H9 (cell line): Measurements from ENCODE around the genes SYT13 and CKAP5.

DNA sequence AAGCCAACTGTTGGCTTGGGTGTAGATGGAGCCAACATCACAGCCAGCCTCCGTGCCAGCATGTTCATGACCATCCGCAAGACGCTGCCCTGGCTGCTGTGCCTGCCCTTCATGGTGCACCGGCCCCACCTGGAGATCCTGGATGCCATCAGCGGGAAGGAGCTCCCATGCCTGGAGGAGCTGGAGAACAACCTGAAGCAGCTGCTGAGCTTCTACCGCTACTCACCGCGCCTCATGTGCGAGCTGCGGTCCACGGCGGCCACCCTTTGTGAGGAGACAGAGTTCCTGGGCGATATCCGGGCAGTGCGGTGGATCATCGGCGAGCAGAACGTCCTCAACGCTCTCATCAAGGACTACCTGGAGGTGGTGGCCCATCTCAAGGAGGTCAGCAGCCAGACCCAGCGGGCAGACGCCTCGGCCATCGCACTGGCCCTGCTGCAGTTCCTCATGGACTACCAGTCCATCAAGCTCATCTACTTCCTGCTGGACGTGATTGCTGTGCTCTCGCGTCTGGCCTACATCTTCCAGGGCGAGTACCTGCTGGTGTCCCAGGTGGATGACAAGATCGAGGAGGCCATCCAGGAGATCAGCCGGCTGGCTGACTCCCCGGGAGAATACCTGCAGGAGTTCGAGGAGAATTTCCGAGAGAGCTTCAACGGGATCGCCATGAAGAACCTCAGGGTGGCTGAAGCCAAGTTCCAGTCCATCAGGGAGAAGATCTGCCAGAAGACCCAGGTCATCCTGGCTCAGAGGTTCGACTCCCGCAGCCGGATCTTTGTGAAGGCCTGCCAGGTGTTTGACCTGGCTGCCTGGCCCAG, 59.1 kb downstream of the SYT13 start:
- PRO-cap, result no peak

DNA sequence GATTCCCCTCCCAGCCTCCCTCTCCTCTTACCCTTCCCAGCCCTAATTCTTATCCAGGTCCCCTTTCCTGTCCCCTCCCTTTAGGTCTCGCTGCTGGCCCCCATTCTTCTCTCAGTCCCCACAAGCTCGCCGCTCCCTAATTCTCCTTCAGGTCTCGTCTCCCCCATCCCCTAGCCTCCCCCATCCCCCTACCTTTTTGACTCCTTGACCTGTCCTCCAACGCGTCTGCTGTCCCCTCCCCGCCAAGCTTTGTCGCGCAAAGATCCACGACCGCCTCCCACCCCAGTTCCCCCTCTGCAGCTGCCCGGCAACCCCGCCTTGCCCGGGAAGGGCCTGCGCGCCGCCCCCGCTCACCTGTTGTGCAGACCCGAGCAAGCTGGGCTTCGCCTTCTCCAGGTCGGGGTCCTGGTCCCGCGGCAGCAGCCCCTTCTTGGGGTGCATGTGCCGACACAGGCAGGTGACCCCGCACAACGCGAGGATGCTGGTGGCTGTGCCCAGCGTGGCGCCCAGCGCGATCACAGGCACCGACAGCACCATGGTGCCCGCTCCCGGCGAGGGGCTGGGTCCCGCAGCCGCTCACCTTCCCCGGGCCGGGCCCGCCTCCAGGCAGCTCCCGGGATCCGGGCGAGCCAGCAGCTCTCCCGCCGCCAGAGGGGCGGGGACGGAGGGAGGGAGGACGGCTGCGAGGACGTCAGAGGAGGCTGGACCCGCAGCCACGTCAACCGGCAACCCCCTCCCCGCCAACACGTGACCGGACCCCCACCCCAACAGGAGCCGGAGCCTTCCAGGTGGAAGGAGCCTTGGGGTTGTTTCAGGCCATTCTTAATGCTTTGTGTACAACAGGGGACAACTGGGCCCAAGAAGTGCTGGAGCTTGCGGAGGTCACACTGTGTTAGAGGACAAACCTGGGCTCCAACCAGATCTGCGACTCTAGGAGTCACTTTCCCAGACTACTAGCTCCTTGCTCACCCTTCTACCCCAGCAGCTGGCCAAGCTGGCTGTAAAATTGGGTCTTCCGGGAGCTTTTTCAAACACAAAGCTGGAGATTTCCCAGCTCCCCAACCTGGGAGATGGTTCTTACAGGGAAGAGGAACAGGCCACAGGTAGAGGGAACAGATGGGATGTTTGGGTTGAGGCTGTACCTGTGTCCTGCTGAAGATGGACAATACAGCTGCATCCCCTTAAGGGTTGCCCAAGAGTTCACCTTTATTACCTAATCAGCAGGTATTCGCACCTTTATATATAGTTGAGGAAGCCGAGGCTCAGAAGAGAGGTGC, at the start of gene SYT13:
Gene SYT13, minus strand, starts transcription at position 671 of the 1,277 bp plus-strand sequence.
- PRO-cap, result bidirectional peak, plus-strand start at position 767 of the sequence, minus-strand start at position 561 of the sequence

DNA sequence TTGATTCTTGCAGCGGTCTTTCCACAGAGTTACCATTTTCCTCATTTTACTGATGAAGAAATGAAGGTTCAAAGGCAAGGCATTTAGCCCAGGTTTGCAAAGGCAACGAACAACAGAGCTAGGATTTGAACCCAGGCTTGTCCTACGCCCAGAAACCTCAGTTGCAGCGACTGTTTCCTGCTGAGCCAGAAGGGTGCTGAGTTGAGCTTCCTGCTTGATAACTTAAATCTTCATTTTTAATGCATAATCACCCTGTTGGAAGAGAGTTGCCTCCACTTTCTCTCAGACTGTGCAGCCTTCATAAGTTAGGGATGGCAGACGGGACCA, 148.1 kb upstream of the SYT13 start:
- PRO-cap, result no peak

DNA sequence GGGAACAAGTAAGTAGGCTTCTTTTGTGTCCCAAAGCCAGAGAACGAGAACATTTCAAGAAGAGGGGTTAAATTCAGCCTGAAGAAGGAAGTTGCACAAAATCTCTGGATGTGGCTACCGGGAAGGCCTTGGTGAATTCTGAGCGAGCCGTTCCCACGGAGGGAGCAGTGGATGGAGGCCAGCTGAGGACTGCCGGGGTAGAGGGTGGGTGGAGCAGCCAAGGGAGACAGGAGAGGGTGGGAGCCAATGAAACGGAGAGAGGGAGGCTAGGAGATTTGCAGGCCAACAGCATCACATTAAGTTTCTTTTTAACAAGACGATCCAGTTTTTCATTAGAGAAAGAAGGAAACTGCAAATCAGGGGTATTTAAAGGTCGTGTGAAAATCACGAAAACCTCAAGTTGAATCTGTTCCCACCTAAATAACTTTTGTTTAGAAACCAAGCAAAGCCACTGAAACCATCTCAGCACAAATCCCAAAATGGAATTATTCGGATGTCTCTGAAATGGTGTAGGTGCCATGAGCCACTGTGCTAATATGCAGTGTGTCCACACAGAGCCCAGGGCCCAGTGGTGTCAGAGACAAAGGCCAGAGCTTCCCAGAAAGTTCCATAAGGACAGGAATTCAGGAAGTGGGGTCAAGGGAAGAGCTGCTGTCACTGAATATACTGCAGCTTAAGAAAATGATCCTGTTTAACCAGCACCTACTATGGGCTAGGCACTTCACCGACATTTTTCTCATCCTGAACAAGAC, 59.7 kb upstream of the SLC35C1 start:
- PRO-cap, result no peak

- PRO-cap, result no peak
Measured at GRCh38 chr11:45791346-45791877, 13.5 kb upstream of the SLC35C1 start.

GRCh38 chr11:45799039-45799666, 5.8 kb upstream of the SLC35C1 start:
- PRO-cap, result no peak

DNA sequence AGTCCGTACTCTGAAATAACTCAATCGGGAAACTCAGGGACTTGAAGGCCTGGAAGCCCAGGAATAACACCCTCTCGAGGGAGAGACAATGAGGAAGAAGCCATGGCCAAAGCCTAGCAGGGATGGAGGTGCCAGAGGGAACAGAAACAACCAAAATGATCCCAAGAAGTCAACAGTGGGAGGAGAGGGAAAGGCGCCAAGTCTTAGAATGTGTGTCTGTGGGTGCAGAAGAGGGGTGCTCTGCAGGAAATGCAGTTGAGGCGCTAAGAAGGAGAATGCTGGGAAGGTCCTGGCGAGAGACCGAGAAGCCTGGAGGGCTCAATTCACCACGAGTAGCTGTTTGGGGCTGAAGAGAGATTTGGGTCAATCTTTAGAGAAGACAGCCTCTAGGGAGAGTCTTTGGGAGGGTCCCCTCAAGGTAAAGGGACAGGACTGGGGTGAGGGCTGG, 808 bp upstream of the MAPK8IP1 start:
- PRO-cap, result no peak

DNA sequence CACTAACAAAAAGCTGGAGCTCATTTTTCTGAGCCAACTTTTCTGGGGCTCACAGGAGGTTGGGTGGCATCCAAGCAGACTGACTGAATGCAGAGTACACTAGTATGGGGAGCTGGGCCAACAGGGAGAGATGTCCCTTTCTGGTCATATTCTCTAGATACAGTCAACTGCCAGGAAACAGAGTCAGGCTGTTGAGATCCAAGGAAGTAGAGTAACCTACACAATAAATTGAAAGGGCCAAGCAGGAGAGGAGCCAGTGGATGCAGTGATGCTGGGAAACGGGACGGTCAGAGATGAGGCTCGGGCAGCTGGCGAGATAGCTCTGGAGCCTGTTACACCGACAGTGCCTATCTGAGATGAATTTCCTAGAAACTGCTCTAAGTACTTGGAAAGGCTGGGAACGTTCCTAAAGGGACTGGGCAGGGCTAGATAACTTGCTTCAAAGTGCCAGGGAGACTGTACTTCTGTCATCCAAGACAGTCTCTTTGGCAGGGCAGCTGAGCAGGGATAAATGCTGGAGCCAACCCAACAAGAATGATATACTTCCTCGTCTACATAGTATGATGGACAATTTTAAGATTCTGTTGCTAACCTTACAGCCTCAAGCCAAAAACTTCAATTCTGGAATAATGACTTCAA, 71.2 kb downstream of the LARGE2 start:
- PRO-cap, result no peak

GRCh38 chr11:46216088-46216553, 61.3 kb upstream of the CREB3L1 start:
- PRO-cap, result no peak

GRCh38 chr11:46320540-46321253, 26.6 kb upstream of the DGKZ start:
- PRO-cap, result no peak

DNA sequence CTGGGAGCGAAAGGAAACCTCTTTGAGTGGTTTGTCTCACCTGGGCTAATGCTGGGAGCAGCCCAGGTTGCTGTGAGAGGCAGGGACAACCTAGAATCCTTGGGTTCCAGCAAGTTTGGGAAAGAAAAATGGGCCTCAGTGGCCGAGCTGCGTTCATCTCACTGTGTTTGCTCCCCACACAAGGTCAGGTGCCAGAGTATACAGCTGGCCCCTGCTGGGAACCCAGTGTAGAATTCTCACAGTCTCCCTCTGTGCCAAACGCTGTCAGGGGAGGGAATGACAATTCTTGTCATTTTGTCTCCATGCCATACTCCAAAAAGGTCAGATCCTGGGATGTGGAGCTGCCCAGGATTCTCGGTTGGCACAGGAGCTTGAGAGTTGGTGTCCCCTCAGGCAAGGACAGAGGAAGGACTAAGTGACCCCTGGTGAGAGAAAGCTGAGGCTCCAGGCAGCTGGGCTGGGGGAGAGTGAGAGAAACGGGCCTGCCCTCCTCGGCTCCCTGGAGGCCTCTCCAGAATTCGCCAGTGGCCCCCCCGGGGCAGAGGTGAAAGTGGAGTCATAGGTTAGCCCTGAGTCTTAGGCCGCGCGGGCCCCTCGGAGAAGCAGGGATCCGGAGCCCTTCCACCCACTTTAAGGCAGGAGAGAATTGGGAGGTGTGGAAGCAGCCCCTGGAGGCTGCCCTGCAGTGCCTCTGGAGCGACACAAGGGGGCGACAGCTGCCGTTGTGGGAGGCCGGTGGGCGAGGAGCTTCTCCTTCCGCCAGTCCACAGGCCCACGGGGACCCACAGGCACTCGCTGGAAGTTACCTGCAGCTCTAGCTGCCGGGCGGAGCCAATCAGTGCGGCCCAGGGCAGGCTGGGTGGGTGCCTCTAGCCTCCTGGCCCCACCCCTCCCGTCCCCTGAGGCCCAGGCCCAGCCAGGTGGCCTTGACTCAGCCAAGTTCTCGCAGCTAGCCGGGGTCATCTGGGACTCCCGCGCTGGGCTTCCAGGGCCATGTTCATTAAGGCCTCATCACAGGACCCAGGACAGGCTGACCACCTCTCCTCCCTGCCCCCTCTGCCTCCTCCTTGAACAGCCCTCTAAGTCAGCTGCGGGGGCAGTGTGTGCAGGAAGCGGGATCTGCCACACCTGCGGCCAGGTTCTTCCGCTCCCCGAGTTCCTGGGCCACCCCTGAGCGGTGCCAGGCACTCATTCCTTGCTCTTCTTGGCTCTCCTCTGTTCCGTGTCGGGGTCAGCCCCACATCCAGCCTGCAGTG, 4.8 kb downstream of the DGKZ start:
- PRO-cap, result unidirectional peak, plus-strand start at position 834 of the sequence; unidirectional peak, plus-strand start at position 929 of the sequence

- PRO-cap, result no peak
Measured at GRCh38 chr11:46362561-46363564, 15.6 kb downstream of the DGKZ start.

- PRO-cap, result no peak
Measured at GRCh38 chr11:46364673-46365394, 16.6 kb upstream of the MDK start.

GRCh38 chr11:46372234-46372884, 9.1 kb upstream of the MDK start:
- PRO-cap, result no peak

DNA sequence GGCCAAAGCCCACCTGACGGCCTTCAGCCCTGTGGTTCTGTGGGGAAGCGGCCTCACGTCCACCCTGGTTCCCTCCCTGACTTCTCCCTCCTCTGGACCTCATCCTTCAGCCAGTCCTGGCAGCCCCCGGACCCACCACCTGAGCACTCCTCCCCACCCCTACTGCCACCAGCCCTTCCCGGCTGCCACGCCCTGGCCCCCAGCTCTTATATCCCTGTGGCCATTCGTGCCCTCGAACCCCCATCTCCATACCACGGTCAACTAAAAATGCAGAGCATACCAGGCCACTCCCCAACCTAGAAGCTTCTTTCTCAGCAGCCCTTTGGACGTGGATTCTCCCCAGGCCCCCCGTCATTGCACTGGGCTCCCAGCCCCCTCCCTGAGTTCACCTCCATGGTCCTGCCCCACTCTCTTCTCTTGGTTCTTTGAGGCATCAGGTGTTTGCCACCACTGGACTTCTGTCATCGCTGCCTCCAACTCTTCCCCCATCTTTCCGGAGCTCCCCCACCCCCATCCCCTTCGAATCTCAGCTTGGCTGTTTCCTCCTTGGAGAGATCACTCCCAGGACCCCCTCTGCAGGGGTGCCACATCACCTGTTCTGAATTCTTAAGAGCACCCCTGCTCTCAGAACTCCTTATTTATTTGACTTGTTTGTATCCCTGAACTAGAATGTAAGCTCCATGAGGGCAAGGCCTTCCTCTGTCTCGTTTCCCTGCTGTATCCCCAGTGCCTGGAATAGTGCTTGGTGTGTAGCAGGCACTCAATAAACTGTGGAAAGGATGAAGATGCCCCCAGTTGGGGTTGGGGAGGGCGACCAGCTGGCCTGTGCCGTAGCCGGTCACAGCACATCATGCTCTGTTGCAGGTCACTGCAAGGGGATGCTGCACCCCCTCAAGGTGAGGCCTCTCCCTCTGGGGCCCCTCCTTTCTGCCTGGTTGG, 3.9 kb upstream of the MDK start:
- PRO-cap, result no peak

GRCh38 chr11:46383943-46384566, 2.6 kb downstream of the MDK start:
- PRO-cap, result no peak

DNA sequence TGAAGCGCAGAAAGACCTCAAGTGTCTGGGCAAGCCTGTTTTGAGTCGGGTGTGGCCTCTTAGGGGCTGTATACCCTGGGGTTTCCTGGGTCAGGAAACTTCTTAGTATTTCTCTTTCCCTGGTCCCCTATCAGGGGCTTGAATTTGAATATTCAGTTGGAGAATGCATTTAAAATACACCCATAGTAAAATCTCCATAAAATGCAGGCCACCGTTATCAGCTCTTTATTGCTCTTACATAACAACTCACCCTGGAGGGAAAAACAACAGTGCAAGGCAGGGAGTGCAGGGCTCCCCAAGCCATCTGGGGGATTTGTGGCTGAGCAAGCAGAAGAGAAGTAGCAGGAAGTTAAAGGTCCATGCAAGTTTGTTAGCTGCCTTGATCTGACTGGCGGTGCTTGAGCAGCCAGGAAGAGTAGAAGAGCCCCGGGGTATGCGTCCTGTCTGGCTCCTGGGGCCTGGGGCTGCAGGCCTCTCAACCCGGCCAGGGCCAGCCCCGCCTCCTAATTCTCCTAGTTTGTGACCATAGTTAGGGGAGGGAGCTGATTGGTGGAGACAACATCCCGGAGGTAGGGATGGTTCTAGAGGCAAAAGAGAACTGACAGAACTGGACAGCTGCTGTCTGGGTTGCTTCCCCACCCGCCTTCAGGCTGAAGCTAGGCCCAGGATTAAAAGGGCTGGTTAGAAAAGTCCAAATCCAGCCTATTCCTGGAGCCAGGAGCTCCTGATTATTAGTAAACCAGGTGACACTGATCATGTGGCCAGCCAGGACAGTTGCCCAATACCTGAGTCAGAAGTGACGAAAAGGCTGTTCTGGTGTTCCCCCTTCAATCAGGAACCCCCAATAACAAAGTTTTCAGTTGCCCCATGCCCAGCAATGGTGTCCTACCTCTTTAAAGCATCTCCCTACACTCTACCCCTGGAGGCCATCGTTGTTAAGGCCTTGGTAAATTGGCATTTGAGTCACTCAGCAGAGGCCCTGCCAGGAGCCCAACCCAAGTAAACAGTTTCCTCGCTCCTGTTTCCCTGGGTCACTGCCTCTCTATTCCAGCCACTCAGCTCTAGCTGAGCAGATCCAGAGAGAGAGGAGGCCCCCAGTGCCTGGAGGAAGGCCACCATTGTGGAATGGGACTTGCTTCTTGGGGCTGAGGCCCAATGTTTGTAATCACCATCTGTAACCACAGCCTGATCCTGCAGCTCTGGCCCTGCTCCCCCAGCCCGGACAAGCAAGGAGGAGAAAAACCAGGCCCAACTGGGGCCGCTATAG, 25.4 kb downstream of the ARHGAP1 start:
- PRO-cap, result bidirectional peak, plus-strand start at position 401 of the sequence, minus-strand start at position 391 of the sequence; unidirectional peak, minus-strand start at position 446 of the sequence; unidirectional peak, minus-strand start at position 477 of the sequence

DNA sequence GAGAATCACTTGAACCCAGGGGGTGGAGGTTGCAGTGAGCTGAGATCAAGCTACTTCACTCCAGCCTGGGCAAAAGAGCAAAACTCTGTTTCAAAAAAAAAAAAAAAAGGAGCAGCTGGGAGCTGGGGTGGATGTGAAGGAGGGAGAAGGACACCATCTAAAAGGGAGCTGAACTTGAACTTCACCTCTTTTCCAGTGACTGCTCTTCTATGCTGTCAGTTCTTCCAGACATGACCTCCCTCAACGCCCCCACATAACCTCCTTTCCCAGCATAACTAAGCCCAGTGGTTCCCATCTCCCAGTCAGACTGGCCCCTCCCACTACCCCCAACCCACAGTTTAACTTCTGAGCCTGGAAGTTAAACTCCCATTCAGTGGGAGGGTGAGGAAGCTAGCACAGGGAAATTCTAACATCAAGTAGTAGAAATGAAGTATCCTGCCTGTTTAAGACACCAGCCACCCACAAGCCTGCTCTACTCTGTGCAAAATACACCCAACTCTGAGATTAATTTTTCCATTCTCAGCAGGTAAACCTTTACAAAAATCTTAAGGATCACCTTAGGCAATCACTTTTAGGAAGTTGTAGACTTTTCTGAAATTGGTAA, 1.8 kb downstream of the ARHGAP1 start:
- PRO-cap, result no peak

DNA sequence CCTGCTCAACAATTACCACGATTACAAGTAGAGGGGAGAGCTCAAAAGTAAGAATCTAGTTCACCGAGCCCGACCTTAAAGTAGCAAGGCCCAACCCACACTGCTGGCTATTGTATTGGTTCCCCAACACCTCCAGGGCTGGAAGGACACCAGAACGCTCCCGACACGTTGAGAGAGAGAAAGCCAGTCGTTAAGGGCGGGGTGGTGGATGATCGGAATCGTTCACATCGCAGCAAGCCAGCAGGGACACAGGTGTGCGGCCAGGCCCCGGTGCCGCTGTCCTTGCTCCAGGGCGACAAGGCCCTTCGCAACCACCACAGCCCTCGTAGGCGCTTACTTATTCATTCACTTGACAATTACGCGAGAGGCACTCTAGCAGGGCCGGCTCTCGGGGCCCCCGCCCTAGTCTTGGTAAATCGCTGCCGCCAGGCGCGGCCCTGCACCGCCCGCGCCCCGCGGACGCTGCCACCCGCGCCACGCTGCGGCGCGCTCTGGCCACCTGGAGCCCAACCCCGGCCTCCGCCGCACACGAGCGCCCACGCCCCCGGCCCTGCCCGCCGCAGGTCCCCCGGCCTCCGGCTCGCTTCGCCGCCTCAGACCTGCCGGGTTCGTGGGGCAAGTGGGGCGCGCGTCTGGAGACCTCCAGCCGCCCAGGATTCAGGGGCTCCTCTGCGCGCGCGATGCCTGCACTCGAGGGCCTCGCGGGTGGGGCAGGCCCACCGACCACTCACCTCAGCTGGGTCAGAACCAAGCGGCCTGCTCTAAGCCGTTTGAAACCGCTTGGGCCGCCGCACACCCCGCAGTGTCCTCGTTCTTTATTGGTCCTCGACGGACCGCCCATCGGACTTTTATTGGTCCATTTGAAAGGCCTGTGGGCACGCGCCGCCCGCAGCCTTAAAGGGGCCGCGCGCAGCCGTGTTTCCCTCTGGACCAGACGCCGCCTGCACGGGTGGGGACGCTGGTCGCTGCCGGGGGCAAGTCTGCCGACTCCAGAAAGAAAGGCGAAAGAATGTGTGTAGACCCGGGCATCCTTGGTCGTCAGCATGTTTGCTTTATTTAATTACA, at the start of gene CKAP5:
Gene CKAP5, minus strand, starts transcription at position 792 of the 1,065 bp plus-strand sequence.
- PRO-cap, result bidirectional peak, plus-strand start at position 221 of the sequence, minus-strand start at position 85 of the sequence; bidirectional peak, plus-strand start at position 344 of the sequence, minus-strand start at position 312 of the sequence; bidirectional peak, plus-strand start at position 602 of the sequence, minus-strand start at position 493 of the sequence; bidirectional peak, plus-strand start at position 926 of the sequence, minus-strand start at position 804 of the sequence

DNA sequence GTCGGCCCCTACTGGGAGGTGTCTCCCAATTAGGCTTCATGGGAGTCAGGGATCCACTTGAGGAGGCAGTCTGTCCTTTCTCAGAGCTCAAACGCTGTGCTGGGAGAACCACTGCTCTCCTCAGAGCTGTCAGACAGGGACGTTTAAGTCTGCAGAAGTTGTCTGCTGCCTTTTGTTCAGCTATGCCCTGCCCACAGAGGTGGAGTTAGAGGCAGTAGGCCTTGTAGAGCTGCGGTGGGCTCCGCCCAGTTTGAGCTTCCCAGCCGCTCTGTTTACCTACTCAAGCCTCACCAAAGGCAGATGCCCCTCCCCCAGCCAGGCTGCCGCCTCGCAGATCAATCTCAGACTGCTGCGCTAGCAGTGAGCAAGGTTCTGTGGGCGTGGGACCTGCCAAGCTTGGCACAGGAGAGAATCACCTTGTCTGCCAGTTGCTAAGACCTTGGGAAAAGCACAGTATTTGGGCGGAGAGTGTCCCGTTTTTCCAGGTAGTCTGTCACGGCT, 57.8 kb downstream of the ARFGAP2 start:
- PRO-cap, result bidirectional peak, plus-strand start at position 299 of the sequence, minus-strand start at position 145 of the sequence